Camera-type eye (tissue), 1 donor: ENCODE data around the genes MIF, GSTT4 and SPECC1L.

- RAMPAGE, long total RNA: no peak
Measured at GRCh38 chr22:23199133-23199644, 18.9 kb downstream of the BCR start.

DNA sequence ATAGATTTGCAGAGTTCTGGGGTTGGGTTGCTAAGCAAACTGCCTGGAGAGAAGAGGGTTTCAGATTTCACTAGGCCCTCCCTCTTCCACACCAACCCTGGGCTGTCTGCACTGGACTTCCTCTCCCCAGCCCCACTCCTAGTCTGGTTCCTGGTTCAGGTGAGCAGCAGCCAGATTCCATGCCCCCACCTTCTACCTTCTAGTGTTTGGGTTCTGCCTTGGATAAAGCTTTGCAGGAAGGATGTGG lies 68.2 kb downstream of the BCR start:
- RAMPAGE, long total RNA: no peak

DNA sequence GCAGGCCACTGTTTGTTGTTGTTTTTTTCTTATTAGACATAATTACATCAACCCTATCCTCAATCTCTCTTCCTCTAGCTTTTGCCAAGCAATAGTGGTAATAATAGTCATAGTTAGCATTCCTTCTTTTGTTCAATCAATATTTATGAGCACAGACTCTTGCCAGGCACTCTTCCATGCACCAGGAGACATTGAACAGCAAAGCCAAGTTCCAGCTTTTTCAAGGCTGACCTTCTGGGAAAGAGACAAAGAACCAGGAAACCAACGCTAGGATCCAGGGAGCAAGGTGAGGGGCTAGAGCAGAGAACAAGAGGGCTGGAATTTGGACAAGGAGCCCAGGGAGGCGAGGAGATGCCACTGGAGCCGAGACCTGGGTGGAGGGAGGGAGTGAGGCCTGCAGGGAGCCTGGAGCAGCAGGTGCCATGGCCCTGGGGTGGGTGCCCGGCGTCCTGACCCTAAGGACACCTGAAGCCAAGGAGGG lies 52.8 kb downstream of the IGLL1 start:
- RAMPAGE, long total RNA: no peak

DNA sequence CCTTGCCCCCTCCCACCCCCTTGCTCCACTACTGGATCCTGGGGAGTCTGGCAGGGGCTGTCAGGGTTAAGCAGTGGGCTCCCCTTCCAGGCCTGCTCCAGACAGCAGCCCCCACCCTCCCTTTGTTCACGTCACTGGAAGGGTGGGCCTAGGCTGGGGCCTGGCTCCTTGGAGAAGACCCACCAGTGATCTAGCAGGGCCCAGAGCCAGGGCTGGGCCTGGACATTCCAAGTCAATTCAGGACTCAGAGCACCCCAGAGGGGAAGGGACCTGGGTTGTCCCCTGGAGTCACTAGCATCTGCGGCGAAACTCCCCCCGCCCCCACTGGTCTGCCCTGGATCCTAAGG lies 45.9 kb downstream of the IGLL1 start:
- RAMPAGE, long total RNA: no peak

DNA sequence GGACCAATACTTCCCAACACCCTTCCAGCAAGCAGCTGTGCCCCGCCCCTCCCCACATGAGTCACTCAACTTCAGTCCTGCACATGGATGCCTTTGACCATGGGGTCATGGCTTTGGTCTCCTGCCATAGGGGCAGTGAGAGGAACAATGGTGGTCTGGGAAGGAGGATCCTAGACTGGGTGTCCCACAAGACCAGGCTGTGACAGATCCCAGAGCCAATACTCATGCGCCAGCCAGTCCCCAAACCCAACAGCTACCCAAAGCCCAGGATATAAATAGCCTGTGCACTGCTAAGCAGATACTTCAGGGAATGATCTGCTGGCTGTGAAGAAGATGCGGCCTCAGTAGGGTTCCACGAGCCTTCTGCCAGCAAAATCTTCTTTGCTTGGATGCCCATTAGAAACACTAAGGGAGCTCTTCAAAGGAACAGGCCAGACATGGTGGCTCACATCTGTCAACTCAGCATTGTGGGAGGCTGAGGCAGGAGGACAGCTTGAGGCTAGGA lies 5.4 kb upstream of the RGL4 start:
- RAMPAGE, long total RNA: no peak

- RAMPAGE, long total RNA: no peak
Measured at GRCh38 chr22:23815901-23816536, 22.8 kb downstream of the DERL3 start.

DNA sequence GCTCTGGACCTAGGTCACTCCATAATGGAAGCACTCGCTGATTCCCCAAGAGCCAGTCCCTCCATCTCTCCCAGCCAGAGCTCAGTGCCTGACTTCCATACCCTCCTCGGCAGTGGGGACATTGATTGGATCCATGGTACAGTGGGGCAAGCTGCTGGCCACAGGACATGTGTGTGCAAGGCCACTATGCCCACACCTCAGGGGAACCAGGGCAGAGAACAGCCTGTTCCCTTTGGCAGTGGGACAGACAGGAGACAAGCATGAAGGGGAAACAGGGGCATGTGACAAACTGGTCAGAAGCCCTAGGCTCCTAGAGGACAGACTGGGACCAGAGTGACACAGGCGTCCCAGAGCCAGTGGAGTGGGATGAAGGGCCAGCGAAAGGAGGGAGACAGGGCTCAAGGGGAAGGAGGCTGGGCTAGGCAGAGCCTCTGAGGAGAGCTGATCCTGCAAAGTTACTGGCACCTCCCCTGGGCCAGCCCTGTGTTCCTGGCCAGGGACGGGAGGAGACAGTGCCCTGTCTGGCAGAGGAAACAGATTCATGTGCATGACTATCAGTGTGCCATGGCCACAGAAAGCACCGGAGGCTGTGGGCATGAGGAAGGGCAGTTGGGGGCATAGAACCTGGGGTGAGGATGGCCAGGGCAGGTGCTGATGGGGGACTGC lies 10.0 kb downstream of the DERL3 start:
- RAMPAGE, long total RNA: no peak

DNA sequence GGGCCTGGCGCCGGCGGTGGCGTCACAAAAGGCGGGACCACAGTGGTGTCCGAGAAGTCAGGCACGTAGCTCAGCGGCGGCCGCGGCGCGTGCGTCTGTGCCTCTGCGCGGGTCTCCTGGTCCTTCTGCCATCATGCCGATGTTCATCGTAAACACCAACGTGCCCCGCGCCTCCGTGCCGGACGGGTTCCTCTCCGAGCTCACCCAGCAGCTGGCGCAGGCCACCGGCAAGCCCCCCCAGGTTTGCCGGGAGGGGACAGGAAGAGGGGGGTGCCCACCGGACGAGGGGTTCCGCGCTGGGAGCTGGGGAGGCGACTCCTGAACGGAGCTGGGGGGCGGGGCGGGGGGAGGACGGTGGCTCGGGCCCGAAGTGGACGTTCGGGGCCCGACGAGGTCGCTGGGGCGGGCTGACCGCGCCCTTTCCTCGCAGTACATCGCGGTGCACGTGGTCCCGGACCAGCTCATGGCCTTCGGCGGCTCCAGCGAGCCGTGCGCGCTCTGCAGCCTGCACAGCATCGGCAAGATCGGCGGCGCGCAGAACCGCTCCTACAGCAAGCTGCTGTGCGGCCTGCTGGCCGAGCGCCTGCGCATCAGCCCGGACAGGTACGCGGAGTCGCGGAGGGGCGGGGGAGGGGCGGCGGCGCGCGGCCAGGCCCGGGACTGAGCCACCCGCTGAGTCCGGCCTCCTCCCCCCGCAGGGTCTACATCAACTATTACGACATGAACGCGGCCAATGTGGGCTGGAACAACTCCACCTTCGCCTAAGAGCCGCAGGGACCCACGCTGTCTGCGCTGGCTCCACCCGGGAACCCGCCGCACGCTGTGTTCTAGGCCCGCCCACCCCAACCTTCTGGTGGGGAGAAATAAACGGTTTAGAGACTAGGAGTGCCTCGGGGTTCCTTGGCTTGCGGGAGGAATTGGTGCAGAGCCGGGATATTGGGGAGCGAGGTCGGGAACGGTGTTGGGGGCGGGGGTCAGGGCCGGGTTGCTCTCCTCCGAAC lies at the start of gene MIF:
MIF (plus strand) TSS at position 42 of the 1,001 bp plus-strand sequence.
- RAMPAGE, long total RNA: start-site peak on the plus strand centred at position 92 of the sequence, 82 bp wide, 499 reads; start-site peak on the plus strand centred at position 483 of the sequence, 41 bp wide, 28 reads

GRCh38 chr22:24005091-24005803 lies at the start of gene GSTT4:
Gene GSTT4, minus strand, starts transcription at chr22:24005453.
- RAMPAGE, long total RNA: no peak

DNA sequence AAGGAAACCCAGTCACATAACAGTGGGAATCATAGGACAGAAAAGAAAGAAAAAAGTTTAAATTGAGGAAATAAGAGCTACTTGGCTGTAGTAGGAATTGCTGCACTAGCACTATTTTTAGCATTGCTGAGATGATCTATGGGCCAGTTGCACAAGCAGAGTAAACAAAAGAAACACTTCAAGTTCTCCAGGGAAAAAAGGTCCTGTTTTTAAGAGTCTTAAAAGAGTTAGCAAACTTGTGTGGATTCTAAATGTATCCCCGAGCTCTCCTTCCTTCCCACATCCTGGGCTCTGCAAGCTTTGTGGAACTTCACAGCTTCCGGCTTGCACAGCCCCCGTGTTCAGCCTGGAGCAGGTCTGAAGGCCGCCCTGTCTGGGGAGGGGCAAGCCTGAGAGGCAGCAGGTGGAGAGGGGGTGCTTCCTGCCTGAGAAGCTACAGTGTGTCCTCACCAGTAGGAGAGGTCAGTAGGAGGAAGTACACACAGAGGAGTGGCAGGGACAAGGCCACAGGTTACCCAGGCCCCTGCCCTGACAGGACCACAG lies 35.1 kb upstream of the SUSD2 start:
- RAMPAGE, long total RNA: no peak

DNA sequence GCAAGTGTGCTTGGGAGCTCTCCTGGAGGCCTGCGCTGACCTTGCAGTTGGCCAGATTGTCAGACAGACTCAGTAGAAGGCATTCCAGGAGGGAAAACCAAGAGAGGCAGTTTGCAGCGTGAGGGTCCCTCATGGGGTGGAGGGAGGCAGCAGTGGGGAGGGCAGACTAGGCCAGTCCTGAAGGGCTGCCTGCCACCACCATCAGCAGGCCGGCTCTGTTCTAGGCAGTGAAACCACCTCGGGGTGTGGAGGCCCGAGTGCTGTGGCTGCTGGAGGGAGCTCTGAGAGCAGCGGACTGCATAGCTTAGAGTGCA lies 31.0 kb upstream of the SUSD2 start:
- RAMPAGE, long total RNA: no peak

- RAMPAGE, long total RNA: no peak
Measured at GRCh38 chr22:24166934-24167501, 14.3 kb upstream of the SUSD2 start.

- RAMPAGE, long total RNA: no peak
Measured at GRCh38 chr22:24176360-24176928, 4.8 kb upstream of the SUSD2 start.

DNA sequence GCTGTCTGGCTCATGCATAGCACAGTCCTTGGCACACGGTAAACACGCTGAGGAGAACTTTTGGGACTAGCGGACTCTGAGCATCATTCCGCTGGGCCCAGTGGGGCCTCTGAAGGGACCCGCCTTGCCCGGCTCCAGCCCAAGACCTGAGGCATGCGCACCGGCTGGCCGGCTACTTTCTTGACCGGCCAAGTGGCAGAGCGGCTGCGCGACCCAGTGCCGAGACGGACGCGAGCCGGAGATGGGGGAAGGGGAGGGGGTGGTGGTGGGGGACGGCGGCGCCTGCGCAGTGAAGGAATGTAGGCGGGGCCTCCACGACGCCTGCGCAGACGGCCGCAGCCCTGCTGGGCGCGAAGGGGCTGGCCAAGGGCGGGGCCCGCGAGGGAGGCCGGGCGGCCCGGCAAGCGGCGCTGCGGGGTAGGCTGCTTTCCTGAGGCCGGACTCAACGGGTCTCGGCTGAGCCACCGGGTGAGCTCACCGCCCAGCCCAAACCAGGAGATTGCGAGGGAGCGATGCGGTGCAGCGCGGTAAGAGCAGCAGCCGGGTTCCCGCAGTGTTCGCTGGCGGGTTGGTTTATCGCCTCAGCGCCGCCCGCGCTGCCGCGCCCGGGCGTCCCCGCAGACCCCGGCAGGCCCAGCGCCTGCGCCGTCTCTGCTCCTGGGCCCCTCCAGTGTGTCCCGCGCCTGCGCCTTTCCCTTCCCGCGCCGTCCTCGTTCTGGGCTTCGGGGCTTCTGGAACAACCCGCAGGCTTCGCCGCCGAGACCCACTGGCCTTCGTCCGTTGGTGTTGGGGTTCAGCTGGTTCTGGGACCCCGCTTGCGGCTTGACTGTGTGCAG lies at the start of gene SPECC1L:
SPECC1L (plus strand) TSS at position 375 of the 836 bp plus-strand sequence.
- RAMPAGE, long total RNA: no peak

DNA sequence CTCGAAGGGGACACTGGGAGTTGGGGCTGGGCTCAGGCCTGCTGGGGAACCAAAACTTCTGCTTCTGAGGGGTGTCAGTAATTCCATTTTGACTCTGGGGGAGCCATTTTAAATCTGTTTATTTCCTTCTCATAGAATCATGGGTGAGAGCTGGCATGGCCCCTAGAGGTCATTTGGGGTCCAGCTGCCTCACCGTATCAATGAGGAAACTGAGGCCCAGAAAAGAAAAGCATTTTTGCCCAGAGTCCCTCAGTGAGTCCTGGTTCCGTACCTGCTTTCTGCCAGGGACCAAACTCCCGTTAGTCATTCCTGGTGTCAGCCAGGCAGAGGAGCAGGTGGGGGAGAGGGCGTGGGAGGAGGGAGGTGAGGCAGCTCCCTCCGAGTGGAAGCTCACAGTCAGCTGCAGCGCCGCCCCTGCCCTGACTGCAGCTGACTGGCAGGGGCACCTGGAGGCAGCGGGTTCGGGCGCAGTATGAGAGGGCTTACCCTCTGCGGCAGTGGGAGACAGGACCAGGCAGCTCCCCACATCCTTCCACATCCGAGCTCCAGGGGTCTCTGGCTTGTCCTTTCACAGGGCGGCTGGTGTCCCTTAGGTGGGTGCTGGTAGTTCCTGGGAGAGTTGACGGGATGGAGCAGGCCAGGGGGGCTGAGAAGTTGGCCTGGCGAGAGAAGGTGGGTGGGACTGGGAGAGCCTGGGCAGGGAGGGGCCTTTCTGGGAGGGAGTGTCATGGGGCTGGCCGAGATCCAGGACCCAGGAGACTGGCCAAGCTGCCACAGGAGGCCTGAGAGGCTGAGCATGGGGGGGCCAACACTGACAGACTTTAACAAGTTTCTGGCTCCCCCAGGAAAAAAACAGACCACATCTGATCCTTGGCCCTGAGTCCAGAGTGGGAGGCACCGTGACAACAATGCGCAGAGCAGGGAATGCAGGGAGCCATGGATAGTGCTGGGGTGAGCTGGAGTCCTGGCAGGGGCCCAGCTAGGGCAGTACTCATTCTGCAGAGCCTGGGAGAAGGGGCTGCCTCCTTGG lies 4.7 kb downstream of the ADORA2A start:
- RAMPAGE, long total RNA: no peak

DNA sequence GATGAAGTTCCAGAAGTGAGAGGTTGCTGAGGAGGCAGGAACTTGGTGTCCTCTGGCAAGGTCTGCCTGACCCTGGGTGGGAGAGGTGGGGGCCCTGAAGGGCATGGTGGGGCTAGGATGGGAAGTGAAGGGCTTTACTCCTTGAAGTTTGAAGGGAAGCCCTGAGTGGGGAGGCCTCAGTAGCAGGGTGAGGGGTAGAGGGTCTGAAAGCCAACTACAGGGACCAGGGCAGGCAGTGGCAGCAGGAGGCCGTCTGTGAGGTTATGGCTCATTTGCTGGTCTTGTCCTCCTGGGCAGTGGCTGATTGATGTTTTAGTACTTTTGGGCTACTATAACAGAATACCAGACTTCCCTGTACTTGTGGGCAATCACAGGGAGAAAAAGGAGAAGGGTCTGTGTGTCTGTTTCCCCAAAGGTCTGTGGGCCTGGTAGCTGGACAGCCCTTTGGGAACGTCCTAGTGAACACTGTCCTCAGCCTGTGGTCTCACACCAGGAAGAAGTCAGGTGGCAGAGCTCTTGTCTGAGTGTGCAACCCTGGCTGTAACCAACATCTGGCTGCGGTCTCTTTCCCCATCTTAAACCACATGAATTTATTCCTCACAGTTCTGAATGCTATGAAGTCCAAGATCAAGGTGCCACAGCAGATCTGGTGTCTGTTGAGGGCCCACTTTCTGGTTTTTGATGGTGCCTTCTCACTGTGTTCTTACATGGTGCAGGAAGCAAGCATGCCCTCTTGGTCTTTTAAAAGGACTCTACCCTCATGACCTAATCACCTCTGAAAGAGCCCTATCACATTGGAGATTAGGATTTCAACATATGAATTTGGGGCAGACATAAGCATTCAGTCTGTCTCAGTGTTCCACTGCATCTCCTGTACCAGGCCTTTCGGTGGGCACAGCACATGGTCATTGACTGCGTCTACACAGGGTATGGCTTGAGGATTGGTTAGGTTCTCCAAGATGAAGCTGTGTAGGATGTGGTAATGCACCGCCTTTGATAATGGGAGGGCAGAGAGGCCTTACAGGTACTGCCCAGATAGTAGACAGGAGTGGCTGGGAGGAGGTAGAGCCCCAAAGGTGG lies 2.6 kb downstream of the UPB1 start:
- RAMPAGE, long total RNA: no peak

- RAMPAGE, long total RNA: no peak
Measured at GRCh38 chr22:24511896-24512383, 16.8 kb downstream of the UPB1 start.

- RAMPAGE, long total RNA: no peak
Measured at GRCh38 chr22:24539790-24540442, 15.0 kb downstream of the GUCD1 start.

DNA sequence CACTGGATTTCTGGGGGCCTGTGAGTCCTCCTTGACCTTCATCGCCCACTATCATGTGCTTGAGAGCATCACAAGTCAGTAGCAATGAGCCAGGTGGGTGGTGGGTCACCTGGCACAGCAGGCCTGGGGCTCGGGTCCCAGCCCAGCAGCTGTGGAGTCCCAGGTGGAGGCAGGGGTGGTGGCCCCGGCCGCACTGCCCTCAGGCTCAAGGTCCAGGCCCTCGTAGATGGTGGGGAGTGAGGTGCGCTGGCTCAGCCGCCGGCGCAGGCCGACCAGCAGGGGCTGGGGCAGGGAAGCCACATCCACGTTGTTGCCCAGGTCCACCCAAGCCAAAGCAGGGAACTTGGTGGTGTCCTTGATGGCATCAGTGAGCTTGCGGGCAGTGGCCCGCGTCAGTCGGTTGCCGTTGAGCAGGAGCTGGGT lies 7.1 kb downstream of the LRRC75B start:
- RAMPAGE, long total RNA: no peak

DNA sequence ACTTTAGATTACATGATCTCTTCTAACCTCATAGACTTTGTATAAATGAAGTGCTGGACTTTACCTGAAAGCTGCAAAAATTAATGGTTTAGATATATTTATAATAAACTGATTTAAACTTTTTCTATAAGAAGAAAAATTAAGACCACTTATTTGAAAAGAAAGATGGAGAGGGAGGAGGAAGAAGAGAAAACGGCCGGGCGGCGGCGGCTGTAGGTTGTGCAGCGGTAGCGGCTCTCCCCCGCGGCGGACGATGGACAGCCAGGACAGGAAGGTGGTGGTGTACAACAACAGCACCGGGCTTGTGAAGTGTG lies 83.6 kb downstream of the GGT1 start:
- RAMPAGE, long total RNA: no peak